Parotid gland (tissue), 1 donor: Measurements from ENCODE around the gene PLA2G2F.

- PRO-cap, result no peak
Measured at GRCh38 chr1:19648526-19648831, 4.4 kb downstream of the NBL1 start.

DNA sequence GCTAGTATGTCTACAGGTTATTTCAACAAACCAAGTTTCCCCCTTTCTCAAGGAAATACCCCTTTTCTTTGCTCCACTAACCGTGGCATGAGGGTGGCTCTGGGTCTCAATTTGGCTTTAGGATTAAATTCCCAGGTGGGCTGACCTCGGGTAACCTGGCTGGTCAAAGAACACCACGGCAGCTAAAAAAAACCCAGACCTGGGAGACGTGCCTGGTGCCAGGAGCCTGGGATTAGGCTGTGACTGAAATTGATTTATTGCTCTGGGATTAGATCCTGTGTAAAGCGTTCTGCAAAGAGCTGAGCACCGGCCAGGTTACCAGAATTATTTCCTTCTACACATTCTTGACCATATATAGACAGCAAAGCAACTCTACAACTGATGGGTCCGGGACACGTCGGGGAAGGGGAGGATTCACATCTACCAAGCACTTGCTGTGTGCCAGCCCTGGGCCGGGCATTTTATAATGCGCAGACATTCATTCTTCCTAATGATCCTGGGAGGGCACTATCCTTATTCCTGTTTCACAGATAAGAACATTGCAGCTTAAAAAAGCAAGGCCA lies 45.2 kb downstream of the TMCO4 start:
- PRO-cap, result no peak

- PRO-cap, result no peak
Measured at GRCh38 chr1:19845113-19845599, 30.1 kb upstream of the RNF186 start.

GRCh38 chr1:19997704-19998619 lies 18.5 kb upstream of the PLA2G2A start:
- PRO-cap, result no peak

DNA sequence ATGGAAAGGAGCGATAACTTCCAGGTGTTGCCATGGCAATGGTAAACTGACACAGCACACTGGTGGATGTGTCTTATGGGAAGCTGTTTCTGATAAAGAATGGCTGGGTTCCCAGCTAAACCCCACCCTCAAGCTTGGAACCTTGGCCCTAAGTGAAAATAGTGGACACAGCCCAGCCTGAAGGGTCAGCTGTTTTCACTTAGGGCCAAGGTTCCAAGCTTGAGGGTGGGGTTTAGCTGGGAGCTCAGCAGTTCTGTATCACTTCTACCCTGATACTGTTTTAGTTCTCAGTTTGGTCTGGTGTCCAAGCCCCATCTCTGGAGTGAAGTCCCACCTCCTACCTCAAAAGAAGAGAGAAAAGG lies 29.2 kb upstream of the PLA2G2A start:
- PRO-cap, result no peak

GRCh38 chr1:20139055-20139448 lies at the start of gene PLA2G2F:
PLA2G2F (plus strand) TSS chr1:20139323.
- PRO-cap, result no peak

DNA sequence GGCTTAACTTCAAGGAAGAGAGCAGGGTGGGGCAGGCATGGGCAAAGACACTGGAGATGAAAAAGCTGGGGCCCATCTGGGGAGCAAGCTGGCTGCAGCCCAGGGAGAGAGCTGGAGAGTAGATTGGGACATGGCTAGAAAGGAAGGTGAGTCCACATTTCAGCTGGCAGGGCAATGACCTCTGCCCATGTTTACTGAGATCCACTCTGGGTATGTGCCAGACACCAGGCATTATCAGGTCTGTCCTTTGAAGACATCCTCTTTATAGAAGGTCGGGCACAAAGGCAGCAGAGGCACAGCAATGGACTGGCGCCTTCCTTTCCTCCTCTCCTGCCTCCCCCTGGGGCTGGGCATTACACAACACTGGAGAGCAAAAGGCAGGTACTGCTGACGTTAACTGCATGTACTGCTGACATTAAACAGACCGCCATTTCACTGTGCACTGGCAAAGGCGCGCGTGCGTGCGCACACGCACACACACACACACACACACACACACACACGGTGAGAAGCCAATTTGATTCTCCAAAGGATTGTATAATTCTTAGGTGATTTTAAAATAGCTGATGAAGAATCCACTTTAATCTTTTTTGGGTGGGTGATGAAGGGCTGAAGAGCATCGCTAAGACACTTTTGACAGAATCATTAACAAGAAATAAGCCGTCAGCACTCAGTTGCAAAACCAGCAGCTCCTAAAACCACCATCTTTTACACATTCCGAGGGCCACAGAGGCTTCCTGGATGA lies 2.0 kb upstream of the UBXN10 start:
- PRO-cap, result no peak

GRCh38 chr1:20250682-20251168 lies 40.0 kb upstream of the VWA5B1 start:
- PRO-cap, result no peak

DNA sequence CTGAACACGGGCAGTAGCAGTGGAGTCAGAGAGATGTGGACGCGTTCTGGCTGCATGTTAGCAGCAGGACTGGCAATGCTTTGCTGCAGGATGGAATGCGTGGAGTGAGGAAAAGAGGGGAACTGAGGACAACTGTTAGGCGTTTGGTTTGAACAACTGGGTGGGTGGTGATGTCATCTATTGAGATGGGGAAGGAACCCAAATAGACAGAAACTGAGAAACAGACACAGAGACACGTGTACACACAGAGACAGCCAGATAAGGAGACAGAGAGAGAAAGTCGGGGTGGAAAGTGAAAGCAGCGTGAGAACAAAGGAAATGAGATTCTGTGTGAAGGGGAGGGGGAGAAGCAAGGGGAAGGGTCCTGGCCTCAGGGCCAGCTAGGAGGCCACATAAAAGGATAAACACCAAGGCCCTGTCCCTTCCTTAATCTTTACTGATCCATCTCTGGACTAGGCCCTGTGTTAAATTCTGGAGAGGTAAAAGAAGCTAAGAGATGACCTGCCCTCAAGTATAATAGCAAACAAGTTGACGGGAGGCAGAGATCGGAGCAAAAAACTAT lies 31.5 kb downstream of the VWA5B1 start:
- PRO-cap, result no peak

- PRO-cap, result no peak
Measured at GRCh38 chr1:20500762-20501320, 7.1 kb downstream of the MUL1 start.

DNA sequence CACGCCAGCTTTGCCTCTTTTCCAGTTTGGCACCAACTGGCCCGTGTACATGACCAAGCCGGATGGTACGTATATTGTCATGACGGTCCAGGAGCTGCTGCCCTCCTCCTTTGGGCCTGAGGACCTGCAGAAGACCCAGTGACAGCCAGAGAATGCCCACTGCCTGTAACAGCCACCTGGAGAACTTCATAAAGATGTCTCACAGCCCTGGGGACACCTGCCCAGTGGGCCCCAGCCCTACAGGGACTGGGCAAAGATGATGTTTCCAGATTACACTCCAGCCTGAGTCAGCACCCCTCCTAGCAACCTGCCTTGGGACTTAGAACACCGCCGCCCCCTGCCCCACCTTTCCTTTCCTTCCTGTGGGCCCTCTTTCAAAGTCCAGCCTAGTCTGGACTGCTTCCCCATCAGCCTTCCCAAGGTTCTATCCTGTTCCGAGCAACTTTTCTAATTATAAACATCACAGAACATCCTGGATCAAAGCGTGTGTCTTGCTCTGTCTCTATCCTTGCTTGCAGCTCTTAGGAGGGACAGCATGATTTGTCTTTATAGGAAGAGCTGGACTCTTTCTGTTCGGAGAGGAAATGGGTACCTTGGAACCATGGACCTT lies 14.7 kb upstream of the PINK1 start:
- PRO-cap, result no peak

DNA sequence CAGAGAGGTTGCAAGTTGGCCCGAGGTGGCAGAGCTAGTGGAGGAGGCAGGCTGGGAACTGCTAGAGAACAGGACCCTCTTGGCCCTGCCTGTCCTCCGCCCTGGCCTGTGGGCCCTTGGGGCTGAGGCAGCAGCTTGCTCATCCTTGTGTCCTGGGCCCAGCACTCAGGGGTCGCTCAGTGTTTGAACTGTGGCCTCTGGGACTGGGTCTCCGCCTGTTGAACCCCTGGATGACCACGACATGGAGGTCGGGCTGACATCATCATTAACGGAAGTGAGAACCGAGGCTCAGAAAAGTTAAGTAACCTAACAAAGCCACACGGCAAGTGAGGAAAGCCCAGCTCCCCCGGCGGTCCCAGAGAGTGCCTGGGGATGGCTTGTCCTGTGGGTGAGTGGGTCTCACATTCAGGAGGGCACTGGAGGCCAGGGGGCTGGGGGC lies 22.9 kb upstream of the DDOST start:
- PRO-cap, result unidirectional peak, plus-strand start at position 318 of the sequence

- PRO-cap, result no peak
Measured at GRCh38 chr1:20853331-20853896, 66.3 kb upstream of the HP1BP3 start.

DNA sequence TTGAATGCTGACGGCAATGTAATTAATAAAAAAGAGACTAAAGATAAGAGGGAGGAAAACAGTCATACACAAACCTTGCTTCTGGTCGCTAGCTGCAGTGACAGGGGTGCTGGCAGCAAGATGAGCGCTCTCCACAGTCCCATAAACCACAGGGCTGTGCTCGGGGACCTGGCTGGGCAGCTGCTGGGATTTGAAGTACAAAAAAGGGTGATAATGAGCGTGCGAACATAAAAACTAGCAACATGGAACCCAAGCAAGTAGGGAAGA lies 162.8 kb upstream of the HP1BP3 start:
- PRO-cap, result no peak

- PRO-cap, result no peak
Measured at GRCh38 chr1:21035006-21035374, 141.7 kb downstream of the EIF4G3 start.

DNA sequence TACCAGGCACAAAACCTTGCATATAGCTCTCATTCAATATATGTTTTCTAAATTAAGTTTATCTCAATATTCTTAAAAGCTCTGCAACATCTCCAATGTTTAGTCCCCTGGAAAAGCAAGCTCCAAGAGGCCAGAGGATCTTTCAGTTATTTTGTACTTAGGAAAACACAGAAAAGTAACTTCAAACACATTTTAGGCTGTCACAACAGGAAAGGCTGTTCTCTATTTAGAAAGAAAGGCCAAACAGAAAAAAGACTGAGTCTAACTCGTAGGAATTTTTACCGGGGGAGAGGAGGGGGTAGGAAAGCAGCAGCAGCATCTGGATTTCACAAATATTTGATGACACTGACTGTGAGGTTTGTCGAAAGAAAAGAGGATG lies 107.2 kb downstream of the EIF4G3 start:
- PRO-cap, result no peak

DNA sequence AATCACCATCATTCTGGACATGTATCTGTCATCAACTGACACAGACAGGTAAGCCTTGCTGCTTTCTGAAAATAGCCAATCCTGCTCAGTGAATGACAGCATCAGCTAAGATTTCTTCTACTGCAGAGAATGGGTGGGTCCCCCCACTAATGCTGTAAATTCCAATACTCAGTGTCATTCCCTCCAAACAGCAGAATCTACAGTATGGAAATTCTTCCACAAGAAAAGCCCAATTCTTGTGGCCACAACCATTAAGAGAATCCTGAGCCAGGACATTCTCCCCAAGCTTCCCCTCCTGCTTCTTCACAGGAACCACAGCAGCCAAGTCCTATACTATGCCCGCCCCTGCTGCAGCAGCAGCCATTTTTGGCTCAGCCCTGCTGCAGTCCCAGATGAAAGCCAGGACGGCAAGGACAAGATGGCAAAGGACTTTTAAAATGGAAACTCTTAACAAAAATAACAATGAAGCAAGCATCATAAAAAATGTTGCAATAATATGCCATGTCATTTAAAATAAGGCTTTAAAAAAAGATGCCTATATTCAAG lies 26.8 kb downstream of the EIF4G3 start:
- PRO-cap, result no peak

GRCh38 chr1:21280635-21280976 lies 9.7 kb downstream of the ECE1 start:
- PRO-cap, result bidirectional peak, plus-strand start at chr1:21280892, minus-strand start at chr1:21280749

DNA sequence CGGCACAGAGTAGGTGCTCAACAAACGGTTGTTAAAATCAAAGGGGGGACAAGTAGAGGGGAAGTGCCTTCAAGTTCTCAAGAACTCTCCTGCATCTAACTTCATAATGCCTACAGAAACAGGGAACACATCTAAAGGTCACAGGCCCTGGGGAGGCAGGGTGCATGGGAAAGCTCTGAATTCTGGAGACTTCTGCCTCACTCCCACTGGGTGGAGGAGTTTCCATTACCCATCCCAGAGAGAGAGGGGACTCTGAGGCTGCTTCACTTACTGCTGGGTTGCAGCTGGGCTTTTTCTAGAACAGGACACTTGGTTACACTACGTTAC lies 2.4 kb upstream of the ECE1 start:
- PRO-cap, result no peak

DNA sequence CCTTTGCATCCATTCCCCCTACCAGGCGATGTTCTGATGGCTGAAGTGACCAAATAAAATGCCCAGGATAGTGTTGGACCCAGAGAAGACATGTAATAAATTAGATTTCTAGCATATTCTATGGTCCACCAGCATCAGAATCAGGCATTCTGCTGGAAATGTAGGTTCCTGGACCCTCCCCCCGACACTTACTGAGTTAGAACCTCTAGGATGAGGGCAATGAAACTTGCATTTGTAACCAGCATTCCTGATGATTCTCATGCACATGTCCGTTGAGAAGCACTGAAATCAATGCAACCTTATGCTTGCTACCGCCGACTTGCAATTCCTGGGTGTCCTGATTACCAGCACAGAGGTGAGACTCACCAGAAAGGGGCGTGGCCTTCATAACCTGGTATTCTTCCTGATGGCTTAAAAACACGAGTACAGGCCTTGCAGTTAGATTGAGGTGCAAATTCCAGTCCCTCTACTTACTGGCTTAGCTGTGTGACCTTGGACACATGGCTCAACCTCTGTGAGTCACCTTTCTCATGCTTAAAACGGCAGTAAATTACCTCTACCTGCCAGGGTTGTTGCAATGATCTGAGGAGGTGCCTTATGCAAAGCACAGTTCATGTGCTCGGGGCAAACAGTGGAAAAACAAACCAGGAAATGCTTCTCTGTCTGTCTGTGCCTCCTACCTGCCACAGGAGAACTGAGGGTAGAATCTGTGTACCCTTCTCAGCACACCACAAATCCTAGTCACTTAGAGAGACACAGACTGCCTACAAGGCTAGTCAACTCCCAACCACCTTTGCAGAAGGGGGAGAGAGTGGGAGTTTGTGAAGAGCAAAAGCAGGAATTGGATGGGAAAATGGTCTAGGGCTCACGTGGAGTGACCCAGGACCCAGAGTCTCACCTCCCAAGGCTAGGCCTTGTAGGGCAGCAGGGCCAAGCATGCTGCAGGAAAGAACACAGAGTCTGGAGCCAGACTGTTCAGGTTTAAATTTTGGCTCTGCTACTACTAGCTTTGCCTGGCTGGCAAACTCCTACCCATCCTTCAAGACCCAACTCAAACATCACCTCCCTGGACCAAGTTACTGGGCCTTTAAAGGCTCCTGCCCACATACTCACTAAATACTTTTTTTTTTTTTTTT lies 39.1 kb upstream of the ECE1 start:
- PRO-cap, result no peak